NALM6 (cell line): ENCODE measurements around a stretch of chr9.

DNA sequence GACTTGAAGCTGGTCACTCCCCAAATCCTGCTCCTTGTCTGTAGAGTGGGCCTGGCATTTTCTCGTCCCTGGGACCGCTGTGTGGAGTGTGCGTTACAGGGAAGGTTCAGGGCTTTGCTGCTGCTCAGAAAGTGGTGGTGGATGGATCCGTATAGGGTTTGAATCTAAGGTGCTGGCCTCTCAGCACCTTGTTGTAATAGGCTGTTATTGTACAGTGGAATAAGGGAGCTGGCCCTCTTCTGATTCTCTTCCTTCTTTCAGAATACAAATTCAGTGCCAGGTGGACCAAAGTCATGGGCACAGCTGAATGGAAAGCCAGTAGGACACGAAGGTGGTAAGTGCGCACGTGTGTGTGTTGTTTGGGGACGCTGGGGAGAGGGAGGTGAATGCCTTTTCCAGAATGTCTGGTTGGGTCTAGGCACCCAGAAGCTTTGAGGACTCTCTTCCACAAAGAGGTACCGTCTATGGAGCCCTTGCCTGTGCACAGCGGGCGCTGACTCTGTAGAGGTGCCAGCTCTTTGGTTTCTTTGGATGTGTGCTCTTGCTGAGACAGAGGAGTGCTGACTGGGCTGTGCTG, 44.9 kb downstream of the PRRC2B start:
- PRO-cap = no peak

- PRO-cap = no peak
Measured at GRCh38 chr9:131492837-131493920, 9.5 kb upstream of the POMT1 start.

- PRO-cap = no peak
Measured at GRCh38 chr9:131499685-131500342, 2.9 kb upstream of the POMT1 start.

DNA sequence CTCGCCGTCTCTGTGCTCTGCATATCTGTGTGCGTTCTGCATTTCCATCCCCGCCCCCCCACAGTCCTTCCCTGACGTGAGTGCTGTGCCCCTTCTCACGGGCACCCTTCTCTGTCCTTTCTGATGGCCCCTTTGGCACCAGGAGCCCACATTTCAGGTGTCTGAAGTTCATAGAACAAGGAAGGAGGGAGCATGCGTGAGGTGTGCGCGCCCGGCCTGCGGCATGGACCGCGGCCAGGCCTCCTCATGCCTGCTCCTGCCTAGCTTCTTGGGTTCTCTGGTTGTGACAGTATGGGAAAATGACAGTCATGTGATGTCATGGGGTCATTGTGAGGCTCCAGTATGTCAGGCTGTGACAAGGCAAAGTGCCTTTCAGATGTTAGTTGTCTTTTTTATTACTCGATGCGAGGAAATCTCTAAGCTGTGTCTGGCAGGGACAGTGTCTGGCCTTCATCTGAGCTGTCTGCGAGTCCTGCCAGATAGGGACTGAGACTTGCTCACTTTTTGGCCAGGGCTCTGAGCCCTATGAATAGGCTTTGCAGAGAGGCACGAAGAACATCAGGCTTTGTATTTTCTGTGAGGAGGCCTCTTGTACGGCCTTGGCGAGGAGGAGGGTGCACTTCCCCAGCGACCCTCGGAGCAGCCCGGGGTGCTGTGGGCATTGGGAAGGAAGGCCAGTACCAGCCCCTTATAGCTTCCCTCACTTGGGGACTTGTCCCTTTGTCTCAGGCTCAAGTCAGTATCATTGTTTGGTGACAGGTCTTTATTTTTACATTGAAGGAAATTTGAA, 13.2 kb downstream of the UCK1 start:
- PRO-cap = no peak

GRCh38 chr9:131589687-131590362, 44.5 kb downstream of the PRRT1B start:
- PRO-cap = no peak

GRCh38 chr9:131590369-131590898, 45.1 kb downstream of the PRRT1B start:
- PRO-cap = no peak

GRCh38 chr9:131606808-131607669, 61.7 kb downstream of the PRRT1B start:
- PRO-cap = no peak

- PRO-cap = no peak
Measured at GRCh38 chr9:131667344-131668029, 72.4 kb downstream of the RAPGEF1 start.

DNA sequence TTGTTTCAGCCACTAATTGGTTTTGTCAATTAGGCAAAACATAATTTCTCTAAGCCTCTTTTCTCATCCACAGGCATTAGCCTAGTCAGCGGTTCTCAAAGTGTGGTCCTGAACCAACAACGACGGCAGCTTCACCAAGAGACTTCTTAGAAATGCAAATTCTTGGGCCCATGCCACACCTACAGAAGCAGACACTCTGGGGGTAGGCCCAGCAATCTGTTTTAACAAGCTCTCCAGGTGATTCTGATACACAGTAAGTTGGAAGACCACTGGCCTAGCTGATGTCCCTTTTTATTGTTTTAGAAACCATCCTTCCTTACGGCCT, 63.2 kb downstream of the RAPGEF1 start:
- PRO-cap = bidirectional peak, plus-strand start at position 199 of the sequence, minus-strand start at position 136 of the sequence

DNA sequence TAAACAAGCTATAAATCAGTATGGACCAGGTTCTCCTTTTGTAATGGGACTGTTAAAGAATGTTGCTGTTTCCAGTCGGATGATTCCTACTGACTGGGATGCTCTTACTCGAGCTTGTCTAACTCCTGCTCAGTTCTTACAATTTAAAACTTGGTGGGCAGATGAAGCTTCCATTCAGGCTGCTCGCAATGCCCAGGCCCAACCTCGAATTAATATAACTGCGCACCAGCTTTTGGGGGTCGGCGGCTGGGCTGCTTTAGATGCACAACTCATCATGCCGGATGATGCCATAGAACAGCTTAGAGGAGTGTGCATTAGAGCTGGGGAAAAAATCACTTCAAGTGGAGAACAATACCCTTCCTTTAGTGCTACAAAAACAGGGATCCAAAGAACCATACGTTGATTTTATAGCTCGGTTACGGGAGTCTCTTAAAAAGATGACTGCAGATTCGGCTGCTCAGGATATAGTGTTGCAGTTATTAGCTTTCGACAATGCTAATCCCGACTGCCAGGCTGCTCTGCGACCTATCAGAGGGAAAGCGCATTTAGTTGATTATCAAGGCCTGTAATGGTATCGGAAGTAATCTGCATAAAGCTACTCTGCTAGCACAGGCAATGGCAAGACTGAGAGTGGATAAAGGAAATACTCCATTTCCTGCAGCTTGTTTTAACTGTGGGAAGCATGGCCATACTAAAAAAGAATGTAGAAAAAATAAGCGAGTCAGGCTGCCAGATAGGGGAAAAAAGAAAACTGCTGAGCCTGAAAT, 58.2 kb downstream of the RAPGEF1 start:
- PRO-cap = no peak

GRCh38 chr9:132004478-132005108, 75.1 kb downstream of the MED27 start:
- PRO-cap = no peak

DNA sequence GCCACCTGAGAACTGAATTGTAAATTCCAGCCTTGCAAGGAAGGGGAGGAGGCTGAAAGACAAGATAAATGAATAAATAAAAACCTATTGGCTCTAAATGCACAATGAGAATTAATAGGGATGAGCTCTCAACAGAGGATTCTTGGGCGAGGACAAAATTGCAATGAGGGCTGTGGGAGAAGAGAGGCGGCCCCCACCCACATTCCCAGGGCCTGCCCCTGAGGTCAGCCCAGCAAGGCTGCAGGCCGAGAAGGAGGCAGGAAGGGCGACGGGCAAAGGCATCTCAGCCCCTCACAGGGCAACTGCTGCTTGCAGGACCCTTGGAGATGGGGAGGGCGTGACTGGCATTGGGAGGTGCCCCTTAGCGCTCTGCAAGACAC, 8.4 kb downstream of the NTNG2 start:
- PRO-cap = no peak

GRCh38 chr9:132295553-132296284, 59.1 kb downstream of the SETX start:
- PRO-cap = no peak

DNA sequence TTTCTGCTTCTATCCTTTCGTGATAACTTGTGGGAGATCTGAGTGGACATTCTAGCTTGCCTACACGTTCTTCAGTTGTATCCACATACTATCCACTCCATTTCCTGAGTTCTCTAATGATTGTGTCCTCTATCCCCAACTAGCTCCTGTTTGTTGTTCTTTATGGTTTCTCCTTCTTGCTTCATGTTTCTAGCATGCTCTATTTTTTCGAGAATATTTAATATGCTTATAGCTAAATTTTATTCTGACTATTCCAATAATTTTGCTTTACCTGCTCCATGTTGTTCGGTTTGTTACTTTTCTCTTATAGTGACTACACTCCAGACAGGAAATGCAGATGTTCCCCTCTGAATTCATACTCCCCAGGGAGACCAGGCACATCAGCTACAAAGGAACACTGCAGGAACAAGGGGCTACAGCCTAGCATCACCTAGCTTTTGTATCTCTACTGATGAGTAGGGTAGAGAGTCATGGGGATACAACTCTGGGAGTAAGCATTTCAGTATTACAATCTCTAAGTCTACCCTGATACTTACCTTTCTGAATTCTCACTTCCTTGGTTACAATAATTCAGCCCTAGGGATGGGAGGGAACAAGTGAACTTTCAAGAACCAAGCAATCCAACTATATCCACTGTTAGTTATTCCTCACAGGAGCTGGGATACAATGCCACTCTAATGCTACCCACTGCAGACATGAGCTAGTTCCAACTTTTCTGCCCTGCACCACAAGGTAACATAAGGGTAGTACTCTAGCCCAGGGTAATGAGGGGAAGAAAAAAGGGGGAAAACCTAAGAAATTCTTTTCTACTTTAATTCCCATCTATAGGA, 36.5 kb downstream of the SETX start:
- PRO-cap = no peak

GRCh38 chr9:132408506-132408989, 1.5 kb upstream of the CFAP77 start:
- PRO-cap = no peak

- PRO-cap = no peak
Measured at GRCh38 chr9:132498962-132499464, 83.4 kb upstream of the BARHL1 start.

DNA sequence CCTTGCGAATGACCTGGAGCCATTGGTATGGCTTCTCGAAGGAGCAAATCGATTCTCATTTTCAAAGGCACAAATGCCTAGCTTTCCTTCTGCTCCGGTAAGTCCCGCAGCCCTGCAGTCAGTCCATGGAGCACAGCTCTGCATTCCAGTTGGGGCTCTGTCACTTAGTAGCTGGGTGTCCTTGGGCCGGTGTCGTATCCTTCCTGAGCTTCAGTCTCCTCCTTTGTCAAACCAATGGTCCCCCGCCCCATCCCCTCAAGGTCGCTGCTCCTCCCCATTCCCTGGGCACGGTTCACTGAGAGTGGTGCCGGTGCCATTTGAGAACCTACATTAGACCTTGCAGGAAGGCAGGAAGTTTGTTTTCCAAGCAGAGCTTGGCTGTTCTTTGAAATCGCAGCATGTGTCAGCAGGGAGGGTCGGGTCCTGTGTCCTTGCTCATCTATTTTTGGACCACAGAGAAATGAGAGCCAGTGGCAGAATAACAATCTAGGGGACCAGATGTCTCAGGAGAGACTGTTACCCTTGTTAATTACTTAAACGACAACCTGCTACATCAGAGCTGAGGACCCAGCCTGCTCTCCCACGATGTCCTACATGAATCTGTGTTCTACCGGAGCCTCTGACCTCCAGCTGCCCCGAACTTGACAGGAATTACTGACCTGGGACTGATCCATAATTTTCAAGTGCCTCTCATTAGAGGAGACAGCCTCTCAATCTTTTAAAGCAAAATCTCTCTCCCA, 21.7 kb upstream of the BARHL1 start:
- PRO-cap = no peak

GRCh38 chr9:132688672-132689489, 18.6 kb downstream of the GTF3C4 start:
- PRO-cap = no peak

- PRO-cap = no peak
Measured at GRCh38 chr9:133058734-133059309, 3.0 kb upstream of the CEL start.

GRCh38 chr9:133100077-133101081, 20.7 kb downstream of the RALGDS start:
- PRO-cap = no peak